Airway epithelial cell (primary cell): ENCODE measurements around a stretch of chr3.

GRCh38 chr3:36618327-36618560 lies 146.1 kb downstream of the DCLK3 start:
- RAMPAGE, long total RNA = no peak

DNA sequence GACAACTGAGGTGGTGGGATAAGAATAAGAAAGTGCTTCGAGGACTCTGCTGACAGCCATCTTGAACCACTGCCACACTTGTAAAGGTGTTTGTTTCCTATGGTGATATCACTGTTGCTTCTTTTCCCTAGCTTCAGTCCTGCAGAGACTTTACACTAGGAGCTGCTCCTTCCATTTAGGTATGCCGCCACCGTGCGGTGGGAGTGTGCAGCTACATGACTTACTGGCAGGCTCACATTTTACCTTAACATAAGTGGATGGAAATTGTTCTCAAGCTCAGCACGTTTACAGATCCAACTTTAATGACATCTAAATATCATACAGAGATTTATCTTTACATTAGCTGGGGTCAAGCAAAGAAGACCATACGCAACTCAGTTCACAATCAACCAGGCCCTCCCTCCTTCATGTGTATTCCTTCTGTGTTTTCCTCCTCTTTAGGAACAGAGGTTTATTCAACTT lies 13.9 kb upstream of the TRANK1 start:
- RAMPAGE, long total RNA = no peak

DNA sequence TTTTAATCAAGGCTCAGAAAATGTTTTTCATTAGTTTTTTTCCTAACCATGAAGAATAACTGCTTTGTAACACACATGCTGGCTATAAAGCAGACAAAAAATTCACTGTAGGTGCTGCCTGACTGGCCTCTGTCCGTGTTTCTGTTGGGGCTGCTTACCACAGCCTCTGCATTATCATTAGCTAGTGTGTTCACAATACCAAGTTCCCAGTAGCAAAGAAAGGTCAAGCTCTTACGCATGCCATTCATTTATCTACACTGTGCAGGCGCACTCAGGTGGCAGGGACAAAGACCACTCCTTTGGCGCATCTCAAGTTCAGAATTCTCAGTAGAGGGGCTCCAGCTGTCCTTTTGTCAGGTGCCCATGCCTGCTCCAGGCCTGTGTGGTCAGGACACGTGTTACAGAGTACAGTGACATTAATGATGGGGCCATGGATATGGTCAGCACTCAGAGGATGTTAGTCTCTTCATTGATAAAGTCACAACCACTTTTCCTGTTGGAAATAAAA lies 22.3 kb downstream of the MLH1 start:
- RAMPAGE, long total RNA = no peak

- RAMPAGE, long total RNA = no peak
Observed at GRCh38 chr3:37140877-37141325, 33.5 kb downstream of the LRRFIP2 start.

DNA sequence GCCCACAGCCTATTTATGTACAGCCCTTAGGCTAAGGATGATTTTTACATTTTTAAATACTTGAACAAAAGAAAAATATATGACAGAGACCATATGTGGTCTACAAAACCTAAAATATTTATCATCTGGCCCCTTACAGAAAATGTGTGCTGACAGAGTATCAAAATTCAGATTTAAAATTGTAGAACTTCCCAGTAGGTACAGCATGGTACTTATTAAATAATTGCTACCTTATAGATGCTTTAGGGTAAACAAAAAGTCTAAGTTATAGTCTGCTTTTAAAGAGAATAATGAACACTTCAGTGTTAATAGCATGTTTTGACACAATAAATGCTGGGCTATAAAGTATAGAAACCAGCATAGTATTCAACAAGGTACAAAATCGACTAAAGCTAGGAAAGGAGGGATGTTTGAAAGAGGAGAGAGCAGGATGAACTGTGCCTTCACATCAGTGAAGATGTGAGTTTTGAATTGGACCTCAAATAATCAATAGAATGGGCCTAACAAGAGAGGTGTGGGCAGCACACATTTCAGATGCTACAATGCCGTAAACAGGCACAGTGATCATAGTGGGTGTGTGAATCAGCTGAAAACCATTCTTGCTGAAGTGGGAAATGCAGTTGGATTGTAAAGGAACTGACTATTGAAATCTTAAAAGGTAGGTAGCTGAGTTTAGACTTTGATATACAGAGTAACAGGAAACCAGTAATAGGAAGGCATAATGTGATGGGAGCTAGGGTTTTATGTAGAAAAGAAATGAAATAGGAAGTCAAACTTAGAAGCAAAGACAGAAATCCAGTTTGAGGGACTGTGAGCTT lies 59.7 kb downstream of the GOLGA4 start:
- RAMPAGE, long total RNA = no peak

- RAMPAGE, long total RNA = no peak
Observed at GRCh38 chr3:37318841-37319430, 75.9 kb downstream of the GOLGA4 start.

GRCh38 chr3:37324397-37325336 lies 81.6 kb downstream of the GOLGA4 start:
- RAMPAGE, long total RNA = no peak

DNA sequence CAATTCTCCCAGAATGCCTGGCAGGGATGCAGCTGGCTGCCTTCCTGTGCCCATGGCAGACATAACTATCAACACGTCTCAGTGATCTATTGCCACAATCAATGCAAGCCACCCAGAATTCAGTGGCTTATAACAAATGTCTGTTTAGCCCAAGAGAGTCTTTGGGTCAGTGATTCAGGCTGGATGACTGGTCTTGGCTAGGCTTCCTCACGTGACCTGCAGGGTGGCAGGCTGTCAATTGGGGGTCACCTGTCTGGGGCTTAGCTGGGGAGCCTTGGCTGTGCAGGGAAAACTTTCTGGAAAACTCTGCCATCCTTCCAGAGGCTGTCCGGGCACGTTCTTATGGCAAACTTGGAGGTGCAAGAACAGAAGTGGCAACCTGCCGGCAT lies 64.4 kb upstream of the ITGA9 start:
- RAMPAGE, long total RNA = no peak

DNA sequence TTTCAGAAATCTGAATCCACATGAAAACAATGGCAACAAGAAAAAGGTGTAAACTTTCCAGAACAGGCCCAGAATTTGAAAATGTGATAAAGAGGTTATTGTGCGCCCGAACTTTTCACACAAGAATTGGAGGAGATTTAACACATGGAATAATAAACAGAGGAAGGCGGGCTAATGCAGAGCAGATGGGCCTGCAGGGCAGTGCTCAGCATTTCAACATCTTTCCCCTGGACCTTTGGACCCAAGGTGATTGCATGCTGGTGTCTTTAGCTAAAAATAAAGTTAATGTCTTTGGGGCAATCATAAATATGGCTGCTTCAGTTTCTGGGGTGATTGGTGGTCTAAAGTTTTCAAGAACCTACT lies 34.7 kb upstream of the ITGA9 start:
- RAMPAGE, long total RNA = no peak

- RAMPAGE, long total RNA = no peak
Observed at GRCh38 chr3:37458366-37458936, 6.5 kb downstream of the ITGA9 start.

DNA sequence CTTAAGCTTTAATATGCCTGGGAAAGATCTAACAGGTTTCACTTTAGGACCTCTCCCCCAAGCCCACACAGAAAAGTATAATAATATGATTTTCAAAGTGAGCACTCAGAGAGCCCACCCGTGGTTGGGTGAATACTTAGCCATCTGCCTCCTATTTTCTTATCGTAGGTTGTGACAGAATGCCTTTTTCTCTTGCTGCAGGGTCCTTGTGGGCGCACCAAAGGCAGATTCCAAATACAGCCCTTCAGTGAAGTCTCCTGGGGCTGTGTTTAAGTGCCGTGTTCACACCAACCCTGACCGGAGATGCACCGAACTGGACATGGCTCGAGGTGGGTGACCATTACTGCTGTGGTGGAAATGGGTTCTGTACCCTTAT lies 18.9 kb downstream of the ITGA9 start:
- RAMPAGE, long total RNA = no peak

GRCh38 chr3:37556638-37557109 lies 104.7 kb downstream of the ITGA9 start:
- RAMPAGE, long total RNA = no peak

DNA sequence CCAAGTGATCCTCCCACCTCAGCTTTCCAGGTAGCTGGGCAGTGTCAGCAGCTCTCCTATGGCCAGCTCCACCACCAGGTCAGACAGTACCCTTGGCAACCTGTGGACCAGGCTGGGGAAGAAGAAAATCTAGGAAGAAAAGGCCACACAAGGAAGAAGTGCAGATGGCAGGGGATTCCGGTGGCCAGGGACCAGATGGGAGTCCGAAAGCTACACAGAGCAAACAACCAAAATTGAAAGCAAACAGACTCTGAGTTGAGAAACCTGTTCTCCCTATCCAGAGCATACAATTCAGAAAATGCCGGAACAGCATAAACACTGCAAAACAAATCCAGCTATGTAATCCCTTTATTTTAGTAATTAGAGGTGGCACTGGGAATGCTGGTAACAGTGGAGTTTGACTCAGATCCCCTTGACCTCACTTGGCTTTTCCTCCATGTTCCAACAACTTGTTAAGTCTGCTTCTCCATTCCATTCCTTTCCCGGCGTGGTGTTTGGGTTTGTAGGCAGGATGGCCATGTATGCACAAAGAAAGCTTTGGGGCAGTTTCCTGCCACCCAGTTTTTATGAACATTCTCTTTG lies 143.4 kb downstream of the ITGA9 start:
- RAMPAGE, long total RNA = no peak

GRCh38 chr3:37770895-37771279 lies 90.8 kb upstream of the CTDSPL start:
- RAMPAGE, long total RNA = no peak

DNA sequence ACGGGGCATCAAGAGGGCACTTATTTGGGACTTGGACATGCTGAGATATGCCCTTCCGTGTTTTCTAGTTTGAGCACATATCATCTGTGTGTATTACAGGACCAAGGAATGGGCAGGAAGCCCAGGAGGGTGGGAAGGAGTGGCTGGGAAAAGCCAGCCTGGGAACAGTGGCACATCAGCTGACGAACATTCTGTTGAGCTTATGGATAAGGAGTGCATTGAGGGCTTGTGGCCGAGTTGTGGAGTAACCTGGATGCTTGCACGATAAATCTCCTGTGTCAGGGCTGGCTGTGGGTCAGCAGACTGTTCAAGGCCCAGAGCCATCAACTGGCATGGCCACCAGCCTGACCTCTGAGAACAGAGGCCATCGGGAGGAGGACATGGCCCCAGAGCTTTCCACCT lies 5.0 kb upstream of the VILL start:
- RAMPAGE, long total RNA = no peak

GRCh38 chr3:38117451-38118715 lies 19.0 kb downstream of the ACAA1 start:
- RAMPAGE, long total RNA = no peak

- RAMPAGE, long total RNA = no peak
Observed at GRCh38 chr3:38121232-38122015, 15.5 kb downstream of the ACAA1 start.

DNA sequence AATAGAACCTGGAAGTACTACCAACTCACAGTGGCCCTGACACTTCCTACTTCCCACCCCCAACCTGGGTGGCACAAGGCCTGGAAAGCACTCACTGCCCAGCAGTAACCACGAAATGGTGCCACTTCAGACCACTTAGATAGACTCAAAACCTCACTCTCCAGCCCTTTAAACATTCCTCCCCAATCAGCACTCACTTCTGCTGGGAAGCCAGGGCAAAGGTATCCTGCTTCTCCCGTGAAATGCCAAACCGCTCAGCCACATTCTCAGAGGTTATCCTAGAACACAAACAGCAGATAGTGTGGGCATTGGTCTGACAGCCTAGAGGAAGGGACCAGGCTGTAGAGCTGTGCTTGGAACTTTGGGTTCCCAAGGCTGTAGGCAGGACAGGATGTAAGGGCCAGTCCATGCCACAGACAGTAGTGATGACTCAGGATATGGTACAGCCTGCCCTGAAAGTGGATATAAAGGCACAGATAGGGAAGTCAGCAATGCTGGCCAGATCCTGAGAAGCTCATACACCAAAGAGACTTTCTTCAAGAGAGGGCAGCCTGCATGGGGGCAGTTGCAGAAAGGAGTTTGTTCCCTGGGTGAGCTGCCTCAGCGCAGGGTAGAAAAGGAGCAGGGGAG lies 9.2 kb downstream of the ACAA1 start:
- RAMPAGE, long total RNA = no peak

DNA sequence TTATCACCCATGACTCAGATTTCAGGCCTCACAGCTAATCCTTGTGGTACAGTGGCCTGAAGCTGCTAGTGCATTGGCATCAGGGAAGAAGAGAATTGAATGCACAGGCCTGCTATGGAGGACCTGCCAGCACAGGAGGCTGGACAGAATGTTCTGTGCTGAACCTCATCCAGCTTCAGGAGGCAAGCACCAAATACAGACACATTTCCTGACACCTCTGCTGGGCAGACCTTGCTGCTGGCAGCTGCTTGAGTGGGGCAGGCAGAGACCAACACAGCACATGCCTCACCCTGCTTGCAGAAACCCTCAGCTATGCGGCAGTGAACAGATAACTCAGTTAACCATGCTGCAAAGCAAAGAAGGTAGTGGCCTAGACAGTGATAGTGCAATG lies 68.0 kb upstream of the SCN5A start:
- RAMPAGE, long total RNA = no peak

DNA sequence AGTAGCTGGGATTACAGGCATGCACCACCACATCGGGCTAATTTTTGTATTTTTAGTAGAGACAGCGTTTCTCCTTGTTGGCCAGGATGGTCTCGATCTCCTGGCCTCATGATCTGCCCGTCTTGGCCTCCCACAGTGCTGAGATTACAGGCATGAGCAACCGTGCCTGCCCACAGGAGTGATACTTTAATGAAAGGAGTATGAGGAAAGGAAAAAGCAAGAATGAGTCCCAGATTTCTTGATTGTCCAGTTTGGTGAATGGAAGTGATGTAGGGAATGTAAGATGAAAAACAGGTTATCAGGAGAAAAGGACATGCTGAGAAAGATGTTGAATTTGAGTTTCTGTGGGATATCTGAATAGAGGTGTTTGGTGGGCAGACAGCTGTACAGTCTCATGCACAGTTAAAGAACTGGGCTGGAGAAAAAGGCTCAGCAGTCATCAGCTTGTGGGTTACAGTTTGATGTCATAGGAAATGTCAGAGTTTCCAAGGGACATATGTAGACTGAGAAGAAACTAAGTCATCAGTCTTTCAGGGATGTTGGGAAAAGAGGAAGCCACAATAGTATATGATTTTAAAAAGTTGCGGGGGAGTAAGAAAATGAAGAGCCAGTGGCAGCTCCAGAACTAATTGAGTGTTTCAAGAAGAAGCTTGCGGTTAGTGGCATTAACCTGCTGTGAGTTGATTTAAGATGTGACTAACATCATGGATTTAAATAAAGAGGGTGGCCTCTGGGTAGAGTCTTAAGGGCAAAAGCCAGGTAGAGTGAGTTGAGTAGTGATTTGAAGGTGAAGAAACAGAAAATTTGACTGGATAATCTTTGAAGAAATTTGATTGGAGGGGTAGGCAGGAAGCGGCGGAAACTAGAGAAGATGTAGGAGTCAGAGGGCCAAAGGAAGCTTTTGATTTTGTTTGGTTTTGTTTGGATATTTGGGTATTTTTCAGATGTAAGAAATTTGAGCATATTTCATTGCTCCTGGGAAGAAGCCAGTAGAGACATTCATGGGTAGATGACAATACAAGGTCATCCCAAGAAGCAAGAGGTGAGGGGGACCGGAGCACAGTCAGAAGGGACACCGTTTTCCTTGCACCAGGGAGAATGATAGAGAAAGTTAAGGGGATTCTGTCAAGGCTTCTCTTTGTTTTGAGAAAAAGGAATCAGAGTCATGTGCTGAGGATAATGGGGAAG lies 24.6 kb downstream of the GORASP1 start:
- RAMPAGE, long total RNA = no peak